HCT116 (cell line): ENCODE measurements around a stretch of chr14.

GRCh38 chr14:89011689-89012768 lies 187.6 kb downstream of the TTC8 start:
- RRBS, result no CpG with 5 or more reads among the region's 14 CpGs

DNA sequence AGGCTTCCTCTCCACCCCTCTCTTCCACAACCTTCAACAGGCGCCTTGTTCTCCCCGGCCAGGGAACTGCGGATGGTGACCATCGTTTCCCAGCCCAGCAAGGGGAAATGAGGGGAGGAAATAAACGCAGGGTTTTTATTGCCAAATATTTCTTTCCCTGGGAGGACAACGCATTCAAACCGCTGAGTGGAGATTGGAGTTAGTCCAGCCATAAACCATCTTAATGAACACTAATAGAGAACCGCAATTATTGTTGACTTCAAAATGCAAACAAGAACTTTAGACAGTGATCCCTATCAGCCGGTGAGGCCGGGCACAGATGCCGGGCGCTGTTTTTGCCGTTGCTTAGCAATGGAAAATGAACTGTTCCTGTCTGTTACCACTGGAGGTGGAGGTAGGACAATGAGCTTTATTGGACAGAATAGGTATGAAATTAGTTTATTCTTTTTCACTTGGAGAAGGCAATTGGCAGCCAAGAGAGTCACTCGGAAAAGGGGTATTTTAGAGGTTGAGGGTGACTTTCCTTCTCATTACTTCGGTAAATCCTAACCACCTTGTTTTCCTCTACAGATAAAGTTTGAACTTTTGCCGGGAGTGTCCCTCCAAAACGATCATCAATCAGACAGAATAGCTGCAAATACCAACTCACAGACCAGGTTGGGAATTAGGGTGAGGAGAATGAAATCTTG lies 216.8 kb downstream of the TTC8 start:
- RRBS, result no CpG with 5 or more reads among the region's 17 CpGs

GRCh38 chr14:89255760-89256556 lies 161.1 kb downstream of the FOXN3 start:
- RRBS, result no CpG with 5 or more reads among the region's 11 CpGs

DNA sequence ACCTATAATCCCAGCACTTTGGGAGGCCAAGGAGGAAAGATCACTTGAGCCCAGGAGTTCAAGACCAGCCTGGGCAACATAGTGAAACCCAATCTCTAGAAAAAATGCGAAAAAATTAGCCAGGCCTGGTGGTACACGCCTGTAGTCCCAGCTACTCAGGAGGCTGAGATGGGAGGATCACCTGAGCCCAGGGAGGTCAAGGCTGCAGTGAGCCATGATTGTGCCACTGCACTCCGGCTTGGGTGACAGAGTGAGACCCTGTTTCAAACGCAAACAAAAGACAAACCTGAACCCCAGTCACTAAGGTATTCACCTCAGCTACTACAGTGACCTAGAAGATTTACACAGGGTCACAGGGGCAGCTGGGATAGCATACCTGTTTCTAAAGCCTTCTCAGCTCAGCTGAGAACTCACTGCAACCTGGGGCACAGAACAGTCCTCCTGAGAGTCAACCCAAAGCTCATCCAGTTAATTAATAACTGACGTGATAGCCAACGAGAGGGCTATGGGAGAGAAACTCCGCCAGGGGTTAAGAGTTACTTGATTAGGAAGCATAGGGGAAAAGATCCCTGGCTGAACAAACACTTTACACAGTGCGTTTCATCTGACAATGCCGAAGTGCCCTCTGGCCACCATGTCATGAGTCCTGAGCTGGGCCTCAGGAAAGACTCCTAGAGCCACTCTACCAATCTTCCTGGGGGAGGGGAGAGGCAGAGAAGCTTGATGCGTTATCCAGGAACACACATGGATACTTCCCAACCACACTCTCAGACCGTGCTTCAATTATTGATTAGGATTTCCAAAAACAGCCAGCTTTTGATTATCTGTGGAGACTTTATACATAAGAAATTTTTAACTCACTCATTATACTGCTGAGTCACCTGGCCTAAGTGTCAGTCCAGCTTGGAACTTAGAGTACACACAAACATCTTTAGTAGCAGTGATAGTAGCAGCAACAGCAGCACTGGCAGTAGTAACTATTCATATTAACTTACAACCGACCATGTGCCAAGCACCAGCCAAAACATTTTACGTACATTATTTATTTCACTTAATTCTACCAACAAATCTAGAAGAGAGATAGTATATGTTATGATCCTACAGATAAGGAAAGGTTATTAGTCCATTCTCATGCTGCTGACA lies 48.3 kb downstream of the FOXN3 start:
- RRBS, result no CpG with 5 or more reads among the region's 13 CpGs

DNA sequence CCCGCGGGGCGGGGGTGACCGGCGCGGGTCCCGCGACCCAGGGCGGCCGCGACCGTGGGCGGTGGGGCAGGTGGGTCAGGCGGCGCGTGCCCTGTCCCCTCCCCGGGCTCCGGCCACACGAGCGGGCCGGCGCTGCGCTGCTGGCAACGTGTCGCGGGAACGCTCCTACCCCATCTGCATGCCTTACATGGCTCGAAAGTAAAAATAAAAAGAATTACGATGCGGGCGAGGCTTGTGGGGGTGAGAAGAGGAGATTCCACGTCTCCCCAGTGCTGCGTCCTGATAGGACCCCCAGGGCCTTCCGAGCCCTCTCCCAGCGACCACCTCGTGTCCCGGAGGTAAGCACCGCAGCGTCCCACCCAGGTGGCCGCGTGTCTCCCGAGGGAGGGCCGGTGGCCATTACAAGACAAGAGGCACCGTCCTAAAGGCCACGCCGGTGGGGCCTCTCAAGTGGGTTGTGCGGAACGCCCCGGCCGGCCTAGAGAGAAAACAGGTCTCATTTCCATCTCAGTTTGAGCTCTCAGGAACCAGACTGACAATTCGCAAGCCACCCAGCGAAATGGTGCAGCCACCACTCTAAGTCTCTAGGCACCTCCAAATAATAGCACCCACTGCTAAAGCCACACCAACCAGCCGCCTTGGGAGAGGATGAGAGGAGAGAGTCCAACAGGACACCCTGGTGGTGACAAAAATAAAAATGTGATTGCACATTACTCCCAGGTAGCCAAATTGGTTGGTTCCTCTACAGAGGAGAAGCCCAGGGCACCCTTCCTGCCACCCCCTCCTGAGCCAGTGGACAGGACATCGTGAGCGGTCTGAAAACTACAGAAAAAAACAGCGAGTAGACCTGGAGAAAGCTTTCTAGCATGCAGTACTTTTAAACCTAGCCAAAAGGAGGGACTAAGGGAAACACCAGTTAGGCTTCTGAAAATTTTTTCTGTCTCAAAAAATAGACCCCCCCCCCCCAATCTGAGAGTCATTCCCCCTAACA lies 721 bp upstream of the FOXN3 start:
- RRBS, result 2% methylated on average over 28 of the region's 56 CpGs

GRCh38 chr14:89427974-89429311 lies 11.4 kb upstream of the FOXN3 start:
- RRBS, result no CpG with 5 or more reads among the region's 26 CpGs

DNA sequence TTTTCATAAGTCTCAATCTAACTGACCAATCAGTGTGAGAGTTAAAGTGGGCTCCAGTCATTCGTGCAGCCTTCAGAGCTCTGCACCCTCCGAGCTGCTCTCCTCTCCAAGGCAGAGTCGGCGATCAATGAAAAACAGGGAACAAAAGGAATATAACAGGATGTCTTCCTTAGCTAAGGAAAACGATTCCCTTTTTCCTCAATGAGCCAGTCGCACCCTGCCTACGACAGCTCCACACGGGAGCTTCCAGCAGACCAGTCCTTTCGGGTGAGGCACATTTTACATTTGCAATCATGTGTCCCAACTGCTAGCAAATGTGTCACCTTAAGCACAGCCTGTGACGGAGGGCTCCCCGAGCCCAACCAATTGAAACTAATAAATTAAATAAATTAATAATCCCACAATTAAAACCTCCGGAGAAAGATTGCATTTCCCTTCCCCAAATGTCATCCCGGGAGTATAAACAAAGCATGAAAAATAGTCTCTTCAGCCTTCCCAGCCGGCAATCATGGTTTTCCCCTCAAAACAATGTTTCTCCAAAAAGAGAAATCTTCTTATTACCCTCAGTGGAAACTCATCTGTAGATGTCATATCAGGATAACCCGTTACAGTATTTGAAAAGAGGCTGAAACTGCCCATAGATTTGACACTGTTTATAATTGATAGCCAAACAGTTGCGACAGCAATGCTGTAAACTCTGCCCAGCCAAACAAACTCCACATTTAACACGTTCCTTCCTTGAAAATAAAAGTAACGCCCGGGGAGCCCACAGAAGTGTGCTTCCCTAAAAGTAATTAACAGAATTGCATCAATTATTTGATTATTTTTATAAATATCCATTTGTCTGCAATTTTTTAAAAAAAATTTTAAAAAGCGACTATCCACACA lies 201.1 kb upstream of the FOXN3 start:
- RRBS, result 79% methylated on average over 2 of the region's 20 CpGs

DNA sequence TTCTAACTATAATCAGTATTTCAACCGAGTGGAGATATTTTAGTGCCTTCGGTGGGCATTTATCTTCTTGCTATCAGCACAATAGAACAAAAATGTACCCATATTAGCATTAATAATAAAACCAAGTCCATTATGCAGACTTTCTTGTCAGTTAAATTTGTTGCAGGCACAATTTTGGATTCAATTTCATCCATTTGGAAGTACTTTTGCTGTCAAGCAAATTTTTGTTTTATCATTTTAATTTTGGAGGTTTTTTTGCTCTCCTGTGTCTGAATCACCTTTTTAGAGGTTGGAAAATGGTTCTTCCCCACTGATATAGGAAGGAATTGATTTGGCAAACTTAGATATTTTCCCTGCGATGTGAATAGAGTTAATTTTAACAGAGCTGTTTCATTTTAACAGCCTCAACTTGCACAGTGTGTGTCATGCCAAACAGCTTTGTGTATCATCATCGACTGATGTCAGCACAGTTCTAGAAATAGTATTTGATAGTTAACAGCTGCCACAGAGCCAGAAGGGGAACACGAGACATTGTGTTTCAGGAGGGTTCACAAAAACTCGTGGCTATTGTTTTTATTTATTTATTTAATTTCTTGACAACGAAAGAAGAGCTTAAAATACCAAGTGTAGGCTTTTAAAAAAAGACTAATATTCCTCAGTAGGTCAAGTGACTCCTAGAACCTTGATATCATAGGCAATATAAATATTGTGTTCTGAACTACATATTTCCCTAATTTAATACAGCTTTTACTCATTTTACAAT lies 243.1 kb upstream of the FOXN3 start:
- RRBS, result no CpG with 5 or more reads among the region's 7 CpGs

DNA sequence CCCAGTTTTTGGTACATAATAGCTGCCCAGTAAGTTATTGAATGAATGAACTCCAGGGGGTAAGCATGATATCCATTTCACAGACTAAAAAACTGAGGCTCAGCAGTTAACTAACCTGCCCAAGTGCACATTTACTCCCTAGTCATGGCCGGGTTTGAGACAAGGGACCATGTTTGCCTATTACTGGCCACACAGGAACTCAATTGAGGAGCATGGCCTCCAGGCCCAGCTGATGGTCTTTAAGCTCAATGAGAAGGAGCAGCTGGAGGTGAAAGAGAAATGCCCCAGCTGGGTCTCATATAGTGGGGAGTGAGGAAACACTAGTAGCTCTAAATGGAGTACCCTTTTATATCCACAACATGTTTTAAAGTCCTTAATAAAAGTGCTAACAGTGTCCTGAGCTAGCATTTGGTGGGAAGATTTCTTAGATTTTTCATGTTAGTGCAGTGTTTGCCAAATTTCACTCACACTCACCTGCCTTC lies 1.6 kb downstream of the TDP1 start:
- RRBS, result no CpG with 5 or more reads among the region's 1 CpG

DNA sequence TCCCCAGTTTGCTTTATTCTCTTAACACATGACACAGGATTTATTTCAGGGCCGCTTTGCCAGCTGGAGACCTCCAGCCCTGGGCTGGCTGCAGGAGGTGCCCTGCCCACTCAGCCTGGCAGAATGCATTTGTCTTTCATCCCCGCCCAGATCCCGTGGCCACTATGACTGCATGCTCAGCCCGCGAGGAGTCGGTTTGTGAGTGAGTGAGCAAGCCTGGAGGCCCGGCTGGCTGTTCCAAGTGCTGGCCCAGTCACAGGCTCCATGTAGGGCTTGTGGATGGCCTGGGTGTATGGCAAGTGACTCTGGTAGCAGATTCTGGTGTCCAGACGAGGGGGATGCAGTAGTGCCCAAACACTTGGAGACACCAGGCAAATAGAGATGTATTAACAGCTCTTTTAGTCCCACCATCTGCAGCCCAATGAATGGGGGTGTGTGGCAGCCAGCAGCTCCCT lies 2.1 kb downstream of the TDP1 start:
- RRBS, result no CpG with 5 or more reads among the region's 8 CpGs

DNA sequence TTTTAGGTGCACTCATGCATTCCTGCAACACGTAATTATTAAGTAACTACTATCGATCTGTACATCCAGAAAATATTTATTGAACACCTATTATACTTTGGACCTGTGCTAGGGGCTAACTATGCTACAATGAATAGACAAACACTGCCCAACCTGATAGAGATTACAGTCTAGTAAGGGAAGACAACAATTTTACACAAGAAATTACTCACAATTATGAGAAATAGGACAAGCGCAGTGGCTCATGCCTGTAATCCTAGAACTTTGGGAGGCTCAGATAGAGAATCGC lies 1.5 kb downstream of the NRDE2 start:
- RRBS, result no CpG with 5 or more reads among the region's 4 CpGs

DNA sequence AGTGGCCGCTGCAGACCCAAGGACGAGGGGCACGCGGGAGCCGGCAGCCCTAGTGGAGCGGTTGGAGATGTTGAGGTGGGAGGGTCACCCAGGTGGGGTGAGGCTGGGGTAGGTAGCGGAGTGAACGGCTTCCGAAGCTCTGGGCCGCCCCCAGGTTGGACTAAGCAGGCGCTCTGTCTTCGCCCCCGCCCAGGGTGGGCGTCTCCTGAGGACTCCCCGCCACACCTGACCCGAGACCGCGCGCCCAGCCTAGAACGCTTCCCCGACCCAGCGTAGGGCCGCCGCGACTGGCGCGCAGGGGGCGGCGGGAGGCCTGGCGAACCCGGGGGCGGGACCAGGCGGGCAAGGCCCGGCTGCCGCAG lies 264 bp upstream of the CALM1 start:
- RRBS, result 3% methylated on average over 2 of the region's 35 CpGs

- RRBS, result no CpG with 5 or more reads among the region's 12 CpGs
Observed at GRCh38 chr14:90401080-90401736, 4.4 kb downstream of the CALM1 start.

GRCh38 chr14:90405287-90406182 lies 8.7 kb downstream of the CALM1 start:
- RRBS, result no CpG with 5 or more reads among the region's 9 CpGs

GRCh38 chr14:90472625-90473026 lies 75.8 kb downstream of the CALM1 start:
- RRBS, result no CpG with 5 or more reads among the region's 2 CpGs

GRCh38 chr14:90500697-90501161 lies 103.9 kb downstream of the CALM1 start:
- RRBS, result 29% methylated on average over 7 of the region's 14 CpGs

GRCh38 chr14:90511889-90512481 lies 115.2 kb downstream of the CALM1 start:
- RRBS, result no CpG with 5 or more reads among the region's 10 CpGs

DNA sequence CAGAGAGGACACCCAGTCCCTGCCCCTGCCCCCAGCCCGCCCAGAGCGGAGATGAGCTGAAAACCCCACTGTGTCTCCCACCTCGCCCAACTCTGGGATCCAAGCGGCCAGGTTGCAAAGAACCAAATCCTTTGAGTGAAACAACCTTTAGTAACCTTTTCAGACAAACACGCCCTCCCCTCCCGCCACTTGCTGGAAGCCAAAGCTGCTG lies 120.6 kb downstream of the CALM1 start:
- RRBS, result no CpG with 5 or more reads among the region's 6 CpGs

DNA sequence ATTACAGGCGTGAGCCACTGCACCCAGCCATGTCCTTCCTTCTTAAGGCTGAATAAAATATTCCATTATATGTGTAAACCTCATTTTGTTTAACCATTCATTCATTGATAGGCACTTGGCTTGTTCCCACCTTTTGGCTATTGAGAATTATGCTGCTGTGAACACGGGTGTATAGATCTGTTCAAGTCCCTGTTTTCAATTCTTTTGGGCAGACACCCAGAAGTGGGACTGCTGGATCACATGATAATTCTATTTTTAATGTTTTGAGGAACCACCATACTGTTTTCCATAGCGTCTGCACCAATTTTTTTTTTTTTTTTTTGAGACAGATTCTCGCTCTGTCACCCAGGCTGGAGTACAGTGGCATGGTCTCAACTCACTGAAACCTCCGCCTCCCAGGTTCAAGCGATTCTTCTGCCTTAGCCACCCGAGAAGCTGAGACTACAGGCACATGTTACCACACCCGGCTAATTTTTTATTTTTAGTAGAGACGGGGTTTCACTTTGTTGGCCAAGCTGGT lies 185.1 kb downstream of the TTC7B start:
- RRBS, result no CpG with 5 or more reads among the region's 9 CpGs

GRCh38 chr14:90721983-90722321 lies 94.3 kb downstream of the TTC7B start:
- RRBS, result no CpG with 5 or more reads among the region's 8 CpGs